Sigmoid colon (tissue), 4 donors: ENCODE data around the gene PKD1L1.

DNA sequence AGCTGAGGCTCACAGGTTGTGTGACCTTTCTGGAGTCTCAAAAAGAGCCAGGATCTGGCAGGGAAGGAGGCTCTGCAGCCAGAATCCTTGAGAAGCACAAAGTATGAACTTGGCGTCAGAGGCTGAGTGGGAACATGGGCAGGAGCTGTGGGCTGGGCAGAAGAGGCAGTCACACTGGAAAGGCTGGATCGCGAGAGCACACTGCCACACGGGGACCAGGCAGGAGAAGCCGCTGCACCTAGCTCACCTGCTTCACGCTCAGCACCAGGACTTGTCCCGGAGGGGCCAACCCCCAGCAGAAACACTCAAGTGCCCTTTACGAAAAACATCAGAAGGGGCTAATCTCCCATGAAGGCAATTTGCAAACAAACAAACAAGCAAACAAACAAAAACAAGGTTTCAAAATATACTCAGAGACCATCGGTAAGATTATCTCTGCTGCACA is 534.9 kb downstream of the TNS3 start:
- PRO-cap, result no peak
- RAMPAGE, long total RNA, 4 experiments, result no peak in any of the 4 experiments

GRCh38 chr7:47052891-47053185 is 529.1 kb downstream of the TNS3 start:
- PRO-cap, result no peak
- RAMPAGE, long total RNA, 4 experiments, result no peak in any of the 4 experiments

DNA sequence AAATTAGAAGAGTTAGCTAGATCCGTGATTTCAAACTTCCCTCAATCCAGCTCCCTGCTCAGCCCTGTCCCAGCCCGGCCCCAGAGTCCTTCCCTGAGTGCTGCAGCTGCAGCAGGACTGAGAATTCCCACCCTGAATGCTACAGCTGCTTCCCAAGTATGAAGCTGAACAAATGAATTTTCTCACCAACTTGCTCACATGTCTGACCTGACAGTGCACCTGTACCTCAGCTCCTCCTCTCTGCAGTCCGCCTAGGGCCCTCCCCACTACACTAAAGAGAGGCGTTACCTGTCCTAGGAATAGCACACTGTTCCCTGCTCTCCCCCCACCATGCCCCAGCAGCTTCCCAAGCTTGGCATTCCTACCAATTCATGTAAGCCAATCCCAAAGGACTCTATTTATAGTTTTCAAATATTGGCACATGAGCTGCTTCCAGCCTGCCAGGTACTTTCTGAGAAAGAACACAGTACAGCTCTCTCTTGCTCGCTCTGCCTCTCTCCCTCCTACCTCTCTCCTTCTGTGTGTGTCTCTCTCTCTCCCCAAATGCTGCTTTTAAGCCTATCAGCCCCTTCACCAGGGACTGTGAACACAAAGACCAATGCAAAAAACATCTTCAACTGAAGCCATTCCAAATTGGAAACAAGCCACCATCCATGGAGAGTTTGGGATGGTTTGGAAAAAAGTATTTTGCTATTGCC is 400.1 kb downstream of the TNS3 start:
- PRO-cap, result no peak
- RAMPAGE, long total RNA, 4 experiments, result no peak in any of the 4 experiments

DNA sequence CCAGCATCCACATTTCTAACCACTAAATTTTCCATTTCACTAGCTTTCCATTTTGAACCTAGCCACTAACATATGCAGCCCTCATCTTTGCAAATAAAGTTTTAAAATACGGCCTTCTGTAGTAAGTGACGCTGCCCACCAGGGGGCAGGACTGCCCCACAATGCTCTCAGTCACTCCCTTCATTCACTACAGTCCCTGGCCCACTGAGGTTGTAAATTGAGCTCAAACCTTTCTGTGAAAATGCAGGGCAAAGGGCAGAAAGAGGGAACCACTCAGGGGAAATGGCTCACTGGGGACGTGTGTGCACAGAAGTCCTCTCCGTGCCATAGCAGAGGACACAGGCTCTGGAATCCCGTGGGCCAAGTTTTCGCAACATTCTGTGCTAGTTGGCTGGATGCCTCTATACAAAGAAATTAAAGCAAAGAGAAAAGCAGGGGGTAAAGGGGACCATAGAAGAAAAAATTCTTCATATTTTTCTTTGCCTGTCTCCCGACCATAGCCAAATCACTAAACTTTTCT is 315.6 kb downstream of the TNS3 start:
- PRO-cap, result no peak
- RAMPAGE, long total RNA, 4 experiments, result no peak in any of the 4 experiments

- PRO-cap, result no peak
- RAMPAGE, long total RNA, 4 experiments, result no peak in any of the 4 experiments
Measured at GRCh38 chr7:47336012-47336656, 245.8 kb downstream of the TNS3 start.

DNA sequence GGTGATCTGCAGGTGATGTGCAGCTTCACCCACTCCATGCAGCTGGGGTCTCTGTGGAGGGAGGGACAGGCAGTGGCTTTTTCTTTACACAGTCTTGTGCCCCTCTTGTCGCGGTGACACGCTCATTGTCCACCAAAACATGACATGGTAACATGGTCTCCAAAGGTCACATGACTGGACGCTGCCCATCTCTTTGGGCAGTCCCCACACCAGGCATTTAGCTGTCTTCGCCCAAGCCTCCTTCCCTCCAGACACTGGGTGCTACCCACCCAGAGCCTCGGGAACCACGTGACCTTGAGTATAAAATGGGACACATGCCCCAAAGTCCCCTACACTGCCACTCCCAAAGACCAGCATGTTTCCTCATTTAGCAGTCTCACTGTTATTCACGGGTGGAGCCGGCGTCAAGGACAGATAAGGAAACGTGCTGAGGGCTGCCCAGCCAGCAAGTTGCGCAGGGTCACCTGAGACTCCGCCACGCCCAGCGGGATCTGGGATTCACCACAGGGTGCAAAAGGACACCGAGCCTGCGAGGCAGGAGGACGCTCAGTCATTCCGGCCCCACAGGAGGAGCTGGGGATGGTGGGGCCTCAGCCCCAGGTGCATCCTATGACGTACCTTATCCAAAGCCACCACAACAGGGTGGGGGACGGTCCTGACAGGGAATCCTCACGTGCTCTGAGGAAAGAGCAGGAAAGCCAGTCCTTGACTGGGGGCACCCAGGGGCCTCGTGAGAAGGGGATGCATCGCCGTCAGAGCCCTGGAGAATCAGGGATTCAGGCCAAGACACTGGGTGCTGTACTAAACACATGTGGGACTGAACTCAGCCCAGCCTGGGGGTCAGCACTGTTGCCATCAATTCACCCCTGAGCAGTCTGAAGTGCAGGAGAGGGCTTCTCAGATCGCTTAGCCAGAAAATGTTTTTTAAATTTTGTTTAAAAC is 226.9 kb downstream of the TNS3 start:
- PRO-cap, result no peak
- RAMPAGE, long total RNA, 4 experiments, result no peak in any of the 4 experiments

- PRO-cap, result no peak
- RAMPAGE, long total RNA, 4 experiments, result no peak in any of the 4 experiments
Measured at GRCh38 chr7:47390568-47391605, 191.0 kb downstream of the TNS3 start.

GRCh38 chr7:47452814-47453555 is 128.9 kb downstream of the TNS3 start:
- PRO-cap, result no peak
- RAMPAGE, long total RNA, 4 experiments, result no peak in any of the 4 experiments

DNA sequence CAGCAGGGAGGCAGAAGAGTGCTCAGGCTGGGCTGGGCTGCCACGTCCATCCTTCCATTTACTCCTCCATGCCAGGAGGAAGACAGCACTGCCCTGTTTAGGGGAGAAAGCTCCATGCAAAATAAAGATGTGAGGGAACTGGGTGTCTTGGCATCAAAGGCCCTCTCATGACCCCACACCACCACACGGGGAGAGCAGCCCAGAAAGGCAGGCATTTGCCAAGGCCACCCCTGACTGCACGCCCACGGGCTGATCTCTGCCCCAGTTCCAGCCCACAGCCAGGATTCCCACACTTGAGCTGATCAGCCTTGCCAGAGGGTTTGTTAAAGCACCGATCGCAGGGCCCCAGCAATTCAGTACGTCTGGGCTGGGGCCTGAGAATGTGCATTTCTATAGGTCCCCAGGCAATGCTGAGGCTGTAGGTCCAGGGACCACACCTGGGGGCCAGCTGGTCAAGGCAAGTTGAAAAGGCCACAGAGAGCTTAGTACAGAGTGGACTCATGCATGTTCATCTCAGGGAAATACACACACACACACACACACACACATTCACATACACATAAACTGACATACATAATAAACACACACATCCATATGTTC is 103.9 kb downstream of the TNS3 start:
- PRO-cap, result no peak
- RAMPAGE, long total RNA, 4 experiments, result no peak in any of the 4 experiments

- PRO-cap, result no peak
- RAMPAGE, long total RNA, 4 experiments, result no peak in any of the 4 experiments
Measured at GRCh38 chr7:47501353-47501846, 80.5 kb downstream of the TNS3 start.

GRCh38 chr7:47557721-47558208 is 24.1 kb downstream of the TNS3 start:
- PRO-cap, result no peak
- RAMPAGE, long total RNA, 4 experiments, result no peak in any of the 4 experiments

DNA sequence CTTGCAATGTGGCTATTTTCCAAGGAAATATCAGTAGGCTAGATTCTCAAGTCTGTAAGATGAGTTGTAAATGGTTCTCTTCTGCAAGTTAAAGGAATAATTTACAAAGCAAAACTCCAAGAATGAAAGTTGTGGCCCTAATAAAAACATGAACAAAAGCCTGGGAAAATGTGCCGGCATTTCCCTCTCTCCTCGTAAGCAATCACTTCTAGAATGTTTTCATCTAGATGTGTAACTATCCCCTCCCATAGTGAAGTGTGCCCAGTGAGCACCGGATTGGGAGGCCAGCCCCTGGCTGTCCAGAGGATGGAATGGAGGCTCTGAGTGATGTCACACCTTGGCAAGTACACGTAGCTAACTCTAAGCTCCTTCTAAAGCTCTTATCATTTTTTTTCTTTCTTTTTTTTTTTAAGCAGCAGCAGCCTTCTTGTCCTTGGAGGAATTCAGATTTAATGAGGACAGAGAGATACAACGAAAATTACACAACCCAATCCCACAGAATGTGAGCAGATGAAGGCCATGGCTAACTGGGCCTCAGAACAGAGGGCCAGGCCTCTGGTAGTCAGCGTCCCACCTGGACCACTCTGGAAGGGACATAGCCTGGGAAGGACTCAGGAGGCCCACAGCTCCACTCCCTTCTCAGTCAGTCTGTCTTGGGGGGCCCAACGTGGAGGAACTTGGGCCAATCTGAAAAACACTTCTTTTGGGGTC is 11.3 kb downstream of the TNS3 start:
- PRO-cap, result bidirectional peak, plus-strand start at position 264 of the sequence, minus-strand start at position 204 of the sequence
- RAMPAGE, long total RNA, 4 experiments, result no peak in any of the 4 experiments

DNA sequence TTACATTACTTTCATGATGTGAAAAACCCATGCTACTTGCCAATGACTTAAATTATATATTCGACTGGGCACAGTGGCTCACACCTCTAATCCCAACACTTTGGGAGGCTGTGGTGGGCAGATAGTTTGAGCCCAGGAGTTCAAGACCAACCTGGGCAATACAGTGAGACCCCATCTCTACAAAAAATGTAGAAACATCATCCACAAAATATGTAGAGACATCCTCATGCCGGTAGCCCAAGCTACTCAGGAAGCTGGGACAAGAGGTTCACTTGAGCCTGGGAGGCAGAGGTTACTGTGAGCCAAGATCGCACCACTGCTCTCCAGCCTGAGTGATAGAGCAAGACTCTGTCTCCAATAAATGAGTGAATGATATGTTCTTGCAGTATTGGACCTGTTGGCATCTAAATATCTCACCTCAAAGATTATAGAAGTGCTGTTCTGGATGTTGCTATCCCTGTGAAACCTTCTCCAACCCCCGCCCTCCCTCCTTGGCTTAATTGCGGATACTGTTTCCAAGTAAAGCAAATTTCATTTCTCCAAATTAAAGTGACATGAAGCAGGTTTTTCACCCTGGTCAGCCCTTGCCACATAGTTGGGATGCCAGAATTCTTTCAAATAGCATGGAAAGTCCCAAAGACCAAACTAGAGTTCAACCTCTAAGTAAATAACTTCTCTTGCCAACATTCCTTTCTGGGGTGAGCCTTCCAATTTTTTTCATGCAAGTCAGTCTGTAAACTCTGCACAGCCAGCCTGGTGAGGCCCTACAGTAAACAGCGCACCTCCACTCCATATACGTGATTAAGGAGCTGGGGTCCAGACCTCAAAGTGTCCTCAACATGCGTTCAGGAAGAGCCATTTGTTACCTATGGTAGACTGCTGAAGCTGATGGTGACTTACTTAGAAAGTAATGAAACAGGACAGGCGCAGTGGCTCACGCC is 22.8 kb upstream of the TNS3 start:
- PRO-cap, result no peak
- RAMPAGE, long total RNA, 4 experiments, result no peak in any of the 4 experiments

GRCh38 chr7:47611027-47611597 is 29.2 kb upstream of the TNS3 start:
- PRO-cap, result no peak
- RAMPAGE, long total RNA, 4 experiments, result no peak in any of the 4 experiments

DNA sequence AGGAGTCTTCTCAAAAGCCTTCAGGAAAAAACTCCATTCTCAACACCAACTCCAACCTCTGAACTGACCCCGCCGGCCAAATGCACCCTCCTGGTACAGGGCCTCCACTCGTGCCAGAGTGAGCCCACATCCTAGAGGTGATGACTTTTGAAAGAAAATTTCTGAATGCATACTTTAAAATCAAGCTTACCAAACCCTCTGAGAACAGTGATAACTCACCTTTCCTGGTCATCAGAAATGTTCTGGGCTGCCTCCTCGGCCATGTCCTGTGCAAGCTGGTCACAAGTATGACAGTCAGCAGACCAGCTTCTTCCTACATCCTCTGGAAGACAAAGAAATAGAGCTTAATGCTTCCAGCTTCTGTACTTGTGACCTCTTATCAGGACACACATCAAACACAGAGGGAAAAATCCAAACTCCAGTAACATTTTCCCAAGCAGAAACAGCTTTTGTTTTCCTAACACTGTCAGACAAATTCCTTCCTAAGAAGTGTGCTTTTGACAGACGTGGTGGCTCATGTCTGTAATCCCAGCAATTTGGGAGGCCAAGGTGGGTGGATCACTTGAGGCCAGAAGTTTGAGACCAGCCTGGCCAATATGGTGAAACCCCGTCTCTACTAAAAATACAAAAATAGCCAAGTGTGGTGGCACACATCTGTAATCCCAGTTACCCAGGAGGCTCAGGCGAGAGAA is at the start of gene PKD1L1:
PKD1L1 (minus strand) TSS at position 289 of the 692 bp plus-strand sequence.
- PRO-cap, result no peak
- RAMPAGE, long total RNA, 4 experiments, result no peak in any of the 4 experiments

DNA sequence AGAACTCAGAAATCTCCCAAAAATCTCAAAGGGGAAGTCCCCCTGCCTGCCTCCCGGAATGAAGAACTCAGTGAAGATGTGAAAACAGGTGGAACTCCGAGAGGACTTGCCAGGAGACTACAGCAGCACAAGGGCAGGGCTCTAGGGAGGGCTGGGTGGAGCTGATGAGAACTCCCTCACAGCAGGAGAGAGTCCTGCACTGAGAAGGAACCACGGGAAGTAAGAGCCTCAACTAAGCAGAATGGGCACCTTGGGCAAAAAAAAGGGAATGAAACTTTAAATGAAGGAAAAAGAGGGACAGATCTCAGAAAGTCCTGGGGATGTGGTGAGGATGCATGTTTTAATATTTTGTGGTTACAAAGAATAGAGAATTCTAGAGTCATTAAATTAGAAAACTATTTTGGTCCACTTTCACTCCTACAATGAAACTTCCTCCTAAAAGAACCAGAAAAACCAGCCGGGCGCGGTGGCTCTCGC is 9.9 kb downstream of the HUS1 start:
- PRO-cap, result no peak
- RAMPAGE, long total RNA, 4 experiments, result no peak in any of the 4 experiments

- PRO-cap, result bidirectional peak, plus-strand start at chr7:48088749, minus-strand start at chr7:48088588; bidirectional peak, plus-strand start at chr7:48089099, minus-strand start at chr7:48088857
- RAMPAGE, long total RNA, 4 experiments, result no peak in any of the 4 experiments
Measured at GRCh38 chr7:48088100-48088933, 748 bp upstream of the UPP1 start.

GRCh38 chr7:48146939-48147602 is 24.2 kb upstream of the ABCA13 start:
- PRO-cap, result no peak
- RAMPAGE, long total RNA, 4 experiments, result no peak in any of the 4 experiments

DNA sequence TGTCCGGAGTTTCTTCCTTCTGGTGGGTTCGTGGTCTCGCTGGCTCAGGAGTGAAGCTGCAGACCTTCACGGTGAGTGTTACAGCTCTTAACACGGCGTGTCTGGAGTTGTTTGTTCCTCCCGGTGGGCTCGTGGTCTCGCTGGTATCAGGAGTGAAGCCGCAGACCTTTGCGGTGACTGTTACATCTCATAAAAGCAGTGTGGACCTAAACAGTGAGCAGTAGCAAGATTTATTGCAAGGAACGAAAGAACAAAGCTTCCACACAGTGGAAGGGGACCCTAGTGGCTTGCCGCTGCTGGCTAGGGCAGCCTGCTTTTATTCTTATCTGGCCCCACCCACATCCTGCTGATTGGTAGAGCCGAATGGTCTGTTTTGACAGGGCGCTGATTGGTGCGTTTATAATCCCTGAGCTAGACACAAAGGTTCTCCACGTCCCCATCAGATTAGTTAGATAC is 30.7 kb downstream of the ABCA13 start:
- PRO-cap, result no peak
- RAMPAGE, long total RNA, 4 experiments, result no peak in any of the 4 experiments

- PRO-cap, result no peak
- RAMPAGE, long total RNA, 4 experiments, result no peak in any of the 4 experiments
Measured at GRCh38 chr7:50303354-50303566, 1.3 kb upstream of the IKZF1 start.